HTR-8/SVneo (cell line): ENCODE measurements around a stretch of chr7.

DNA sequence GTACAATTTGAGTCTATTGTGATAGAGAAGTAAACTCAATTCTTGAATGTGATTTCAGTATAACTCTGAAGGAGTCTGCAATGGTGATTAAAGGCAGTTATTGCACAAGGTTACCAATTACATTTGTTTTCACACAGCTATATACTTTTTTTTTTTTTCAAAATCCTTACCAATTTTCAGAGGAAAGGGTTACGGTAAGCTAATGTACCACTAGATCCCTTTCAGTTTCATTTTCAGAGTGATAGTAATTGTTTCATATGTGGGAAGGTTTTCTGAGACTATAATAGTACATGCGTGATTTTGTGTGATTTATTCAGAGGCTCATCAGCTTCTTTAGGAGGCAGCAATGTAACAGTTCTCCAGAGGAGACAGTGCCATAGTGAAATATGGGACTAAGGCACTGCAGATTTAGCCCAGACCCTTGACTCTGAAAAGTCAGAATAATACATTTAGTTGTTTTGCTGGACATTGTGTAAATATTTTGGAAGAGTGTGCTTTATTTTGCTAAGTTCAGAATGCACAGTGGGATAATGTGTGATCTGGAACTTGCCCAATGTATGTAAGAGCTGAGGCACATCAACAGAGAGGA is 207.4 kb upstream of the TEX47 start:
- RRBS = no CpG with 5 or more reads among the region's 2 CpGs

DNA sequence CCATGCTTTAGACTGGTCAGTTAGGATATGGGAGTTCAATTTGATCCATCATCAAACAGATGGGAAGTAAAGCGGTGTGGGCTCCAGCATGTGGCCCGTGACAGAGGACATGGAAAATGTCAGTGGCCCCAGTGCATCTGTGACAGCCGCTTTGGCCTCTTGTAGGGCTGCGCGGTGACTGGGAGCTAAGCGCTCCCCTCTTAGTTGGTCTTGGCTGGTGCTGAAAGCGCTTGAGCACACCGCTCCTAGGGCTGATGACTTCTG is 36.1 kb upstream of the STEAP1 start:
- RRBS = no CpG with 5 or more reads among the region's 8 CpGs

GRCh38 chr7:90463462-90463773 is 6.0 kb upstream of the PTTG1IP2 start:
- RRBS = no CpG with 5 or more reads among the region's 3 CpGs

- RRBS = no CpG with 5 or more reads among the region's 2 CpGs
Observed at GRCh38 chr7:90528528-90528941, 59.1 kb downstream of the PTTG1IP2 start.

GRCh38 chr7:90621169-90621635 is 25.1 kb downstream of the CDK14 start:
- RRBS = no CpG with 5 or more reads among the region's 2 CpGs

DNA sequence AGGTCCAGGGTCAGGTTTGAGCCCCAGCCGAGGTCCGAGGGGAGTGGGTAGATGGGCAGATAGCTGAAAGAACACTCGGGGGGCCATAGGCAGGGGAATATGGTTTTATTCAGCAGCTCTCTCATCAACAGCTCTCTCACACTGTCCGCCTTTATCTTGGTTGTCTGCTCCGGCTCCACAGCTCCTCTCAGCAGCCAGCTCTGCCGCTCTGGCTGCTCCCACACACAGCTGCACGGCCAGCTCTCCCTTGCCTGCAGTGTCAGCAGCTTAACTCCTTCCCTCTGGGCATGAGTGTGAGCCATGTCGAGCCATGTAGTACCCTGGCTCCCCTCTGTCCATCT is 170.5 kb downstream of the CDK14 start:
- RRBS = no CpG with 5 or more reads among the region's 8 CpGs

- RRBS = 0% methylated on average over 3 of the region's 17 CpGs
Observed at GRCh38 chr7:91264078-91264343, 222 bp upstream of the FZD1 start.

- RRBS = no CpG with 5 or more reads among the region's 3 CpGs
Observed at GRCh38 chr7:91992657-91993227, 52.1 kb downstream of the AKAP9 start.

- RRBS = no CpG with 5 or more reads among the region's 1 CpG
Observed at GRCh38 chr7:92002133-92003297, 61.9 kb downstream of the AKAP9 start.

DNA sequence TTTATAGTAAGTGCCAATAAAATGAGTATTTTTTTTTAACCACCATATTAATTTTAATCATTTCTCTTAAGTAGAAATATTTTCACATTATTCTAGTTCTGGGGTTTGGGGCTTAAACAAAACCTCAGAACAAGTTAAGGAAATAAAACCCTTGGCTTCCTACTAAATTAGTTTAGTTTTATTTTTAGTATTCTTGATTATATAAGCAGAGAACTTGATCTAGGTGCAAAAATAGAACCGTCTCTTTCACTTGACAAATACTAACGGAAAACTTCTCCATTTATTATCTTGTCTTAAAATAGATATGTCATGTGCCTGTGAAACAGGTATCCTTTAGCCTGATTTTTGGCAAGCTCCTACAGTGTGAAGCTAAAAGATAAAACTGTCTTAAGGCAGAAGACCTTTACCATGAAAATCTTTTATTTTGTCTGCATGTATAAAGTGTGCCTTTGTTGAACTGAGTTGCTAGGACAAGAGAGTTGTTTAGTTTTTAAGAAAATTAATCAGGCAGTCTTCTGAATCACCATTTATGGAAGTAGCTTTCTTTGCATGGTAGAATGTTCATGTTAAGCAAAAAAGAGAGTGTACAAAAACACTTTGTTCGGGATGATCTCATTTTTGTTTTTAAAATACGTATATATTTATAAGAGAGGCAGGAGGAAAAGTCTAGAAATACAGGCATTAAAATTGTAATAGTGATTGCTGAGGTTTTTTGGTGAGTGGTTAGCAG is 90.6 kb downstream of the CYP51A1 start:
- RRBS = no CpG with 5 or more reads among the region's 4 CpGs

DNA sequence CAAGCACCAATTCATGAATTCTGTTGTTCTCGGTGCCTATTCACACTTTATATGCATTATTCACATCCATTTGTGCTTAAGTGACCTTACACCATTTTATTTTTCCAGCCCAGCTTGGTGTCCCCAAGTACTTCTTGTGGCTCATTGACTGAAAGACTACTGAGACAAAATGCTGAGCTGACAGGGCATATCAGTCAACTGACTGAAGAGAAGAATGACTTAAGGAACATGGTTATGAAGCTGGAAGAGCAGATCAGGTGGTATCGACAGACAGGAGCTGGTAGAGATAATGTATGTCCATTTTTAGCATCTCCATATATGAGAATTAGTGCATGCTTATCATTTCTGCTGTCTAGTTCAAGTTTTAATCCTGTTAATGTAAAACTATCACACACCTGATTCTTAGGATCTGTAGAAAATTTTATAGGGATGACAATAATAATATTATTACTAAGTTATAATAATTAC is 34.7 kb downstream of the CYP51A1 start:
- RRBS = no CpG with 5 or more reads among the region's 2 CpGs

DNA sequence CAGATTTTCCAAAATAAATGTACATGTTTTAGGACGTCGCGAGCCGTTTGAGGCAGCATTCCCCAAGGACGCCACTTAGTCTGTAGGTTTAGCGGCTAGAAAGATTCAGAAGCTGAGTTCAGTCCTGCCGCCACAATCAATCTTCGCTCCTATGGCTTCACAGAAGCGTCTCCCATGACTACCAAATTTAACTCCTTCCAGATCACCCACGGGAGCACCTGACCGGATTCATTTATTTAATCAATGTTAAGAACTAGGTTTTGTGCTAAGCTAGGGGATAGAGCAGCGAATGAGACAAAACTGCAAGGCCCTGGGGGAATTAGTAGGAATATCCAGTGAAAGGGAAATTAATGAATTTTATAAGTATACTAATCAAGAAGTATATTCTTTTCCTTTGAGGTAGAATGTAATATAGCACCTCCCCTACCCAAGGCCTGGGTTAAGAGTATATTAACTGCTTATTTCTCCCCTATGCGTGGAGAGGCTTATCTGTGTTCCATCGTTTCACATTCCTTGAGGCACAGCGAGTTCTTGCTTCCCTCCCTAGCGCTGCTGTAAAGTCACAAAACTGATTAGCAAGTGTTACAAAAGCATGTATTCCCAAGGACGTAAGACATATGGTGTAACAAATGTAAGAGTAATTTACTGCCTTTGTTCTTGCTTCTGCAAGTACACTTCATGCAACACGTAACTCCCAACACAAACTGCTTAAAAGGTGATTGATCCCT is 1.0 kb upstream of the CYP51A1 start:
- RRBS = no CpG with 5 or more reads among the region's 18 CpGs

GRCh38 chr7:92263788-92264282 is 18.1 kb downstream of the ANKIB1 start:
- RRBS = no CpG with 5 or more reads among the region's 6 CpGs

- RRBS = no CpG with 5 or more reads among the region's 6 CpGs
Observed at GRCh38 chr7:92266151-92267188, 20.7 kb downstream of the ANKIB1 start.

- RRBS = 74% methylated on average over 3 of the region's 16 CpGs
Observed at GRCh38 chr7:92425374-92425900, 21.8 kb upstream of the GATAD1 start.

DNA sequence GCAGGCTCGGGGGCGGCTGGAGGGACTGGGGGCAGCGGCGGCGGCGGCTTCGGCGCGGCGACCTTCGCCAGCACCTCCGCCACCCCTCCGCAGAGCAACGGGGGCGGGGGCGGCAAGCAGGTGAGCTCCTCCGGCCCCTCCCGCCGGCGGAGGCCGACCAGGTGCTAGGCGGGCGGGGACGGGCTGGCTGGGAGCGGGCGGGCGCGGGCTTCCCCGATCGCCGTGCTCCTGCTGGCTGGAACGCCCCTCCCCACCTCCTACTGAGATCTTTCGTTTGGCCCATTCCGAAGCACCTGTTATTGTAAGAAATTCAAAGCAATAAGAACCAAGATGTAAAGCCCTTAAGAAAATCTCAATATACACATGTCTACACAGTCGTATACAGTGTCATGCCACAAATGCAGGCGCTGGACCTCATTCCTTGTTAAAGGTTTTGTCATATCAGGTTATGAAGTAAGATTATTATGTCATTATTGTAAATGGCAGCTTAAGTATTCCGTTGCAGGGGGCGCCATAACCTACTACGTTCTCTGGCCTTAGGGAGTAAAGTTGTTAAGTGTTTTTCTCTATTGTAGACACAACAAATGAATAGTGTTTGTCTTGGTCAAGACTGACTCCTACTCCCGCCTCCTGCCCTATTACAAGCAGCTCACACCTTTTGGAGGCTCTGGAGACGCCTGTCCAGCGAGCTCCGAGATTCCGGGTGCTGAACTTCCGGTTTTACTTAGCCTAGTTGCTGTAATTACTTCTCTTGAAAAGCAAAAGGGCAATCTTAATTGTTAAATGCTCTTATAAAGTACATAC is 779 bp downstream of the GATAD1 start:
- RRBS = no CpG with 5 or more reads among the region's 45 CpGs

GRCh38 chr7:92639396-92640545 is 49.6 kb upstream of the FAM133B start:
- RRBS = no CpG with 5 or more reads among the region's 12 CpGs

DNA sequence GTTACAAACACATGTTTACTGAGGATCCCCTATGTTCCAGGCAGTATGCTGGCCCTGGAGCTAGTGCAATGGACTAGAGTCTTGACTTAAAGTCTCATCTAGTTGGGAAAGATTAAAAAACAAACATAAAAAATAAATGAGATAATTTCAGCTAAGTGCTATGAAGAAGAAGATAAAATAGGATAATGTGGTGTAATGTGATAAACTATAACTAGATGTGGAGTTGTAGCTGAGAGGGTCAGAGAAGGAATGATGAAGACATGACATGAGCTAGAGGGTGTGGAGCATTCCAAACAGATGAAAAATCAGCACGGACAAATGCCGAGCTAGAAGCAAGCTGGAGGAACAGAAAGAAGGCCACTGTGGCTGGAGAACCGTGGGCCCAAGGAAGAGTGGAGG is 70.7 kb downstream of the CDK6 start:
- RRBS = no CpG with 5 or more reads among the region's 3 CpGs

DNA sequence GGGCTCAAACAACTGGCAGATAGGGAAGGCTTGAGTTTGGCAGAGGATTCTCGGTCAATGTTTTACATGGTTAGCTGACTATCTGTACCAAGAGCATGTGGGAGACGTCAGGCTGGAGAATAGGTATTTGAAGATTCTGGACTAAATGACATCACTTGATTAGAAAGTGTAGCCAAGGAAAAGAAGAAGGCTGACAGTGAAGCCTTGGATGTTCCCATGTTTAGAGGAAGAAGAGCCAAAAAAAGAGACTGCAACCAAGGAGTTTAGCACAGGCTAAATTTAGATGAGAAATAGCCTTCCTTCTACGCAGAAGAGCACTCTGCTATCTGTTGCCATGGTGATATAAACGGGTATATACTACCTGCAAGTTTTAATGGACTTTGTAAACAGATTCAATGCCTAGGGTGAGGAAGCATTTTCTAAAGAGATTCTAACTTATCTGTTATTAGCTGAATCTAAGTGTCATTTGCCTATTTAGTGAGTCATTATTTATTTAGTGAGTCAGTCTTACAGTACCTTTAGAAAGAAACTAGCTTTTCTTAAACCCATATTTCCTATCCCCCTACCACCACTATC is 69.9 kb downstream of the CDK6 start:
- RRBS = no CpG with 5 or more reads among the region's 4 CpGs

GRCh38 chr7:92798621-92799463 is 37.5 kb downstream of the CDK6 start:
- RRBS = no CpG with 5 or more reads among the region's 4 CpGs